HTR-8/SVneo (cell line): ENCODE data around the gene DNMT3A.

DNA sequence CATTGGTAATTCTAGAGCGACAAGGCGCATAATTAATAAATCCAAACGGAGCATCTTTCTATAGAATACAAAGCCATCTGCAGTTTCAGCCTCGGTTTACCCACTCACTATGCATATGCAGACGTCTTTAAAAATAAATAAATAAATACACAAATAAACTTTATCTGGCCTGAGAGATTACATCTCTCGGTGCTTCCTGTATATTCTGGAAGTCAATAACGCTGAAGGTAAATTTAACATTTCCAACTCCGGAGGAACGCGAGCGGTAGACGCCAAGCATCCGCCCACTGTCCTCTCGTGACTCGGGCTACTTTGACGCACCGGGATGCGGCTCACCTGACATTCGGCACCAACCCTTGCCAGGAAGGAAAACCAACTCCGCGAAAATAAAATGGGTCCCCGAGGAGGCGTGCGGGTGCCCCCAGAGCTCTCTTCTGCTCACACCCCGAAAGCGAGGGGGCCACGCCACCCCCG, 796 bp downstream of the ITSN2 start:
- RRBS = 3% methylated on average over 10 of the region's 28 CpGs

- RRBS = 1% methylated on average over 29 of the region's 44 CpGs
Measured at GRCh38 chr2:24490458-24491065, 492 bp upstream of the NCOA1 start.

DNA sequence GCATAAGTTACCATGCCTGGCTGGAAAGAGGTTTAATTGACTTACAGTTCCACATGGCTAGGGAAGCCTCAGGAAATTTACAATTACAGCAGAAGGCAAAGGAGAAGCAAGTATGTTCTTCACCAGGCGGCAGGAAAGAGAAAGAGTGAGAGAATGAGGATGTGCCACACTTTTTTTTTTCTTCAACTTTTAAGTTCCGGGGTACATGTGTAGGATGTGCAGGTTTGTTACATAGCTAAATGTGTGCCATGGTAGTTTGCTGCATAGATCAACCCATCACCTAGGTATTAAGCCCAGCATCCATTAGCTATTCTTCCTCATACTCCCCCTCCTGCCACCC, 115.5 kb downstream of the PTRHD1 start:
- RRBS = no CpG with 5 or more reads among the region's 2 CpGs

DNA sequence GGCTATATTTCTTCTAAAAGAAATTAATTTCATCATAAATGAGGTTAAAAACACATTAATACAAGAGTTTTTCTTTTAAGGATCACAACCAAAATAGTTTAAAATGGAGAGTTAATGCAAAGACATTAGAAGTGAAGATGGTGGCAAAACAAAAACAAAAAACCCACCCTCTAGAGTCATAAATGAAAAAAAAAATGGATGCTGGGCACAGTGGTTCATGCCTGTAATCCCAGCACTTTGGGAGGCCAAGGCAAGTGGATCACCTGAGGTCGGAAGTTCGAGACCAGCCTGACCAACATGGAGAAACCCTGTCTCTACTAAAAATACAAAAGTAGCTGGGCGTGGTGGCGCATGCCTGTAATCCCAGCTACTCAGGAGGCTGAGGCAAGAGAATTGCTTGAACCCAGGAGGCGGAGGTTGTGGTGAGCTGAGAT, 45.5 kb downstream of the PTRHD1 start:
- RRBS = no CpG with 5 or more reads among the region's 5 CpGs

DNA sequence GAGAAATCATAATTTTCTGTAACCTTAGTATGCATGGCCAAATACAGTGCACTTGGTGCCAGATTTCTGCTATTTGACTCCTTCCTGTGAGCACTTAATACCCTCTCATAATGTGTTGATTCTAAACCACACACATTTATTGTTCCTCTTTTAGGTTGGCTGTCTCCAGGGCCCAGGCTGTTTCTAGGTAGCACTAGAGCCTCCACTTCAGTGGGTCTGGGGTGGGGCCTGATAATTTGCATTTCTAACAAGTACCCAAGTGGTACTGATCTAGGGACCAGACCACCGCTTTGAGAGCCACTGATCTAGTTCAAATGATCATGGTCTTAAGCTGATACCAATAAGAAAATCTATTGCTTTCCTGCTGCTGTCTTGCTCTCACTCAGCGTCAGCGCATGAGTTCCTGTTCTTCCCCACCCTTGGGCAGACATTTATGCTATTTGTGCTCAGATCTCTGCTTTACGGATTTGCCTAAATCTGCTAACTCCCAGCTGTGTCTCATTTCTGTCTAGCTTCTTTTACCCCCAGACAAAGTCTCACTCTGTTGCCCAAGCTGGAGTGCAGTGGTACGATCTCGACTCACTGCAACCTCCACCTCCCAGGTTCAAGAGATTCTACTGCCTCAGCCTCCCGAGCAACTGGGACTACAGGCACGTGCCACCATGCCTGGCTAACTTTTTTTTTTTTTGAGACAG, 7.3 kb downstream of the PTRHD1 start:
- RRBS = no CpG with 5 or more reads among the region's 8 CpGs

- RRBS = no CpG with 5 or more reads among the region's 23 CpGs
Measured at GRCh38 chr2:24819527-24820347, 26.5 kb downstream of the CENPO start.

DNA sequence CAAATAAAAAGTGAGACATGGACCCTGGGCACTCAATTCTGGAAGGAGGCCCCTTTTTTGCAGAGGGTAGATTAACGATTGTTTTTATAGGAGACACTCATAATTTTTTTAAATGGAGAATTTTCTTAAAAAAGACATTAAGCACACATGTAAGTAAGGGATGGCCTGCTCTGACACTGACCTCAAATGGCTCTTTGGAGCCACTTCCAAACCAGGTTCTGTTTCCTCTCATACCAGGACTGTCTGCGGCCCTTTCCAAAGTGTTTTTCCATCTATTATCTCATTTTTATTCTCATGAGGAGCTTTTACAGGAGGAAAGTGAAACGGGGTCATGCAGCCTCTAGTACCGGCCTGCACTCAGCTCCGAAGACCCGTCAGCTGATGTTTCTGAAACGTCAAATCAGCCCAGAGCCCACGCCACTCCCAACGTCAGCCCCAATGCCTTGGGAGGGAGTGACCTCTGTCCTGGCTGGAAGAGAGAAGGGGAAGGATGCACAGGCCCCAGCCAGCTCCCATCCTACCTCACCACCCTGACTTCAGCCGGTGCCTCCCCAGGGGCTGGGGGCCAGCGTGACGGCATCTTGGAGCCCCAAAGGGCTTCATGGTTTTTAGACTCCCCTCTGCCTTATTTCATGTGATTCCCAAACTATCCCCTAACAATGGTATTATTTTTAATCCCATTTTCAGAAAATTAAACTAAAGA, 58.6 kb downstream of the ADCY3 start:
- RRBS = no CpG with 5 or more reads among the region's 12 CpGs

DNA sequence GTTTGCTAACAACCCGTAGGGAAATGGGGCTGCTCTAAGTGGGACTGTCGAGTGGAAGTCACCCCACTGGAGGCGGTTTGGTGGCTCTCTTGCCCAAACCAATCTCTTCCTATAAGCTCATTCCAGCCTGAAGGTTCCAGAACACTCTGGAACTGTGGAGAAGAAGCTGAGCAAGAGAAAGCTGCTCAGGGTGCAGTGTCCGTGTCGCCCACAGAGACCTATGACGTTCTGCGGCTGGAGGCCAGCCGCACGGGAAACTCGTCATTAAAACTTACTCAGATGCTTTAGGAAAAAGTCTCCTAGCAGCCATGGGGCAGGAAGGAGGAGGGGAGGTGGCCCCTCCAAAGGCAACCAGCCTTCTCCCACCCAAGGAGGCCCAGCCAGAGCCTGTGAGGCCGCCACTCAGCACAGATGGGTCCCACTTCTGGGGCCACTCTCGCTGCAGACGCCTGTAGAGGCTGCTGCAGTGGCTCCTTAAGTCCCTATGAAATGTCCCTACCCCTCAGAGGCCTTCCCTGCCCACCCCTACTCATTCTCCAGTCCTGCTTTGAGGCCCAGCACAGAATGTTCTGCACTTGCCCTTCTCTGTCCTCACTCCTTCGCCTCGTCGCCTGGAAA, 41.6 kb downstream of the ADCY3 start:
- RRBS = no CpG with 5 or more reads among the region's 16 CpGs

DNA sequence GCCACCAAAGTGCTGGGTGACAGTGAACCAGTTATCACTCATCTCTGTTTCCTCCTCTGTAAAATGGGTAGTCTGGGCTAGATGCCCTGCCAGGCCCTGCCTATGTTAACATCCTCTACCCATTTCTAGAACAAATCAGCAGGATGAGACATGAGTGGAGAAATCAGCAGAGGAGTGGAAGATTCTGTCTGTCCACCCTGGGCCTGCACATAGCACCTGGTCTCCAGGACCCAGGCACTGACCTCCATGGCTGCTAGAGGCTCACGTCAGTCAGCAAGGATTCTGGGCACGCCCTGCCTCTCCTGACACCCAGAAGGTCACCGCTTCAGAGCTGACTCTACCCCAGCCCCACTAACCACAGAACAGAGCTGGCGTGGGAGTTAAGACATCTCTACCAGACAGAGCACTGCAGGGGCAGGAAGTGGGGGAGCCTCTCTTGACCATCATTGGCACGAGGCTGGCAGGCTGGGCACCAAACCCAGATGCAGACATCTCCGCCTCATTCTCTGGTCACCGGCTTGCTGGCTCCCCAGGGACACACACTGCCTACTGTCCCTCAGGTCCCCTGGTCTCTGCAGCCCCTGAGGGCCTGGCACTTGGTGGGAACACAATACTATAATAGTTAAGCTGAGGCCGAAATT, 3.0 kb downstream of the ADCY3 start:
- RRBS = no CpG with 5 or more reads among the region's 8 CpGs

DNA sequence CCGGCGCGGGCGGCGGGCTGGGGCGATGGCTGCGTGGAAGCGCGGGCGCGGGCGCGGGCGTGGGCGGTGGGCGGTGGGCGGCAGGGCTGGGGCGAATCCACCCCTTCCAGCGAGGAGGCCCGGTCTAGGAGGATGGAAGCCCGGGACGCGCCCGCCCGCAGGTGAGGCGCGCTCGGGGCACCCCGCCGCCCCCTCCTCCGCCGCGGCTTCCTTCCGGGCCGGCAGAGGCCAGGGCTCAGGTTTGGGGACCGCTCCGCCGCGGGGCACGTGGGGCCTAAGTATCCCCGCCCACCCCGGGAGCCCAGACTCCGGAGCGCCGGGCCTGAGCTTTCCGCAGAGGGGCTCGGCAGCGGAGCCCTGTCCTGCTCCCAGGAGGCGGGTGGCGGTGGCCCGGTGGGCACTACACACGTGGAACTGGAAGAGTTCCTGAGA, 391 bp upstream of the ADCY3 start:
- RRBS = 3% methylated on average over 36 of the region's 52 CpGs

DNA sequence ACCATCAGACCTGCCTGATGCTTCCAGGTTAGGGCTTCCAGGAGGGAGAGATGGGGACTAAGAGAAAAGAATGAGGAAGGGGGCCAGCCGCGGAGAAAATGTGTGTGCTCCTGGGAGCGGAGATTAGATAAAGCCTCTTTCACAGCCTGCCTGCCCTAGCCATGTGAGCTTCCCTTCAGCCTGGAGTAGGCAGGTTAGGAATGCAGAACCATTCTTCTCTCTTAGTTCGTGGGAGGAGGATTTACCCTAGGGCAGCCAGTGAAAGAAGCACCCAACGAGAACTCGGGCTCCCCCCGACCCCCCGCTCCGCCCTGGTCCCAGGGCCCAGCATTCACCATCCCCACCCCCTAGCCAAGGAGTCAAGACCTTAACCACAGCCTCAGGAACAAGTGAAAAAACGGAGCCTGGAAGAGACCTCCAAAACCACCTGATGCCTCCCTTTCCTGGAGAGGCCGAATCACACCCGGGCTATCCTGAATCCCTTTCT, 36.0 kb downstream of the POMC start:
- RRBS = no CpG with 5 or more reads among the region's 12 CpGs

DNA sequence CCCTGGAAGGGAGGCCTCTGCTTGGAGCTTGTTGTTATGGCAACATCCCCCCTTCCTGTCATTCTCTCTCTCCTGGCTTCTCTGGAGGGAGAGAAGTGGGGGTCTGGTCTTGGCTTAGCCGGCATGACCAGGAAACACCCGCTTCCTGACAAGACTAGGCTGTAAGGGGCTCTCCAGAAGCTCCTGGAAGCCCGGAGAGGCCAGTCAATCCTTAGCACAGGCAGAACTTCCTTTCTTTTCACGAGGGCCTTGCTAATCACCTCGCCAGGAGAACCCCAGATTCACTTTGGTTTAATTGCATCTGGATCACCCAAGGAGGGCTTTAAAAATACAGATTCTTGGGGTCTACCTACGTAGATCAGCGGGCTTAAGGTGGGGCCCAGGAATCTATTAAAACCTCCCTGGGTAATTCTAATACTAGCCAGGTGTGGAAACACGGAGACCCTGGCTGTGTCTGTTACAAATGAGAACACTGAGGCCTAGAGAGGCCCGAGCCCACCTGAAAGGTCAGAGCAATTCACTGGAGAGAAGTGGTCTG, 84.2 kb downstream of the DNMT3A start:
- RRBS = 90% methylated on average over 3 of the region's 9 CpGs

- RRBS = 2% methylated on average over 66 of the region's 139 CpGs
Measured at GRCh38 chr2:25341735-25342896, at the start of gene DNMT3A. DNMT3A (minus strand) TSS chr2:25341925.

DNA sequence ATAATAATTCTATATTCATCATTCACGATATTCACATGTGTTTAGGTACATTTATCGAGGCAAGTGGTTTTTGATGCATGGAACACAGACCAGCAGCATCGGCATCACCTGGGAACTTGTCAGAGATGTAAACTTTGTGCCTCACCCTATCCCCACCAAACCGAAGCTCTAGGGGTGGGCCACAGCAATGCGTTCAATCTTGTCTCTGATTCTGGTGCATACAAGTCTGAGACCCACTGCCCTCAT, 78.1 kb upstream of the DNMT3A start:
- RRBS = no CpG with 5 or more reads among the region's 5 CpGs

GRCh38 chr2:25794405-25794908, 83.8 kb downstream of the ASXL2 start:
- RRBS = no CpG with 5 or more reads among the region's 3 CpGs

DNA sequence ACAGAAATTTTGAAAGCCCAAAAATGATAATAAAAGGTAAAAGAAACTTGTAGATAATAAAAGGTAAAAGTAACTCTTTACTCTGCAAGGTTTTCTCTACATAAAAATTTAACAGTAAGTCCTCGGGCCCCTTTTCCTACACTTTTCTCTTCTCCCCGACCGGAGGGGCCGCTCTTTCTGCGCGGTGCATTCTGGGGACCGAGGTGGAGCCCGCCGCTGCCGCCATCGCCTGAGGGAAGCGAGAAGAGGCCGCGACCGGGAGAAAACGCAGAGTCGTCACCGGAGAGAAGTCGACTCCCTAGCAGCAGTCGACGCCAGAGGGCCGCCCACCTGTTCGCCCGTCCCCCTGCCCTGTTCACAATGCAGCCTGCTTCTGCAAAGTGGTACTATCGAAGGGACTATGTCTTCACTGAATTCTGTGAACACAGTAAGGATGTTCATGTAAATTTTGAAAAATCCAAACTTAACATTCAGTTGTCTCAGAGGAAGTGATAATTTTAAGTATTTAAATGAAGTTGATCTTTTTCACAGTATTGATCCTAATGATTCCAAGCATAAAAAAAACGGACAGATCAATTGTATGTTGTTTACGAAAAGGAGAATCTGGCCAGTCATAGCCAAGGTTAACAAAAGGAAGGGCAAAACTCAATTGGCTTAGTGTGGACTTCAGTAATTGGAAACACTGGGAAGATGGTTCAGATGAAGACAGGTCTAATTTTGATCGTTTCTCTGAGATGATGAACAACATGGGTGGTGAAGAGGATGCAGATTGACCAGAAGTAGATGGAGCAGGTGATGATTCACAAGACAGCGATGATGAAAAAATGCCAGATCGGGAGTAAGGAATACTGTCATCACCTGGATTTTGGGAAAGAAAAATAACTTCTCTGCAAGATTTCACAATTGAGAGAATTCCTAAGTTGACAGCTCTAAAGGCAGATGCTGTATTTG, 55.9 kb downstream of the ASXL2 start:
- RRBS = no CpG with 5 or more reads among the region's 30 CpGs

- RRBS = no CpG with 5 or more reads among the region's 11 CpGs
Measured at GRCh38 chr2:26057007-26057878, 23.4 kb downstream of the RAB10 start.

DNA sequence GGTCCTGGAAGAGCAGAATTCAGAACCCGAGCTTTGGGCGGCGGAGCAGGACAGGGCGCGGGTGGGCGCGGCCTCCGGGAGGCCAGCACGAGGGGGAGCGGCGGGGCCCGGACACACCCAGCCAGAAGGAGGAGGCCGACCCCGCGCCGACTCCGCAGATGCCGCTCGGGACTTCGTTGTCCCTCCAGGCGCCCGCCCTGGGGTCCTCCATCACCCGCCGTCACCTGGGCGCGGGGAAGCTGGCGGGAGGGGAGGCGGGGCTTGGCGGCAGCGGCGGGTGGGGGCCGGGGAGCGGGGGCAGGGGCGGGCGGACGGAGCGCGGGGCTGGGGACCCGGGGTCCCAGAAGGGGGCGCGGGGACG, 387 bp upstream of the GAREM2 start:
- RRBS = 29% methylated on average over 17 of the region's 42 CpGs

DNA sequence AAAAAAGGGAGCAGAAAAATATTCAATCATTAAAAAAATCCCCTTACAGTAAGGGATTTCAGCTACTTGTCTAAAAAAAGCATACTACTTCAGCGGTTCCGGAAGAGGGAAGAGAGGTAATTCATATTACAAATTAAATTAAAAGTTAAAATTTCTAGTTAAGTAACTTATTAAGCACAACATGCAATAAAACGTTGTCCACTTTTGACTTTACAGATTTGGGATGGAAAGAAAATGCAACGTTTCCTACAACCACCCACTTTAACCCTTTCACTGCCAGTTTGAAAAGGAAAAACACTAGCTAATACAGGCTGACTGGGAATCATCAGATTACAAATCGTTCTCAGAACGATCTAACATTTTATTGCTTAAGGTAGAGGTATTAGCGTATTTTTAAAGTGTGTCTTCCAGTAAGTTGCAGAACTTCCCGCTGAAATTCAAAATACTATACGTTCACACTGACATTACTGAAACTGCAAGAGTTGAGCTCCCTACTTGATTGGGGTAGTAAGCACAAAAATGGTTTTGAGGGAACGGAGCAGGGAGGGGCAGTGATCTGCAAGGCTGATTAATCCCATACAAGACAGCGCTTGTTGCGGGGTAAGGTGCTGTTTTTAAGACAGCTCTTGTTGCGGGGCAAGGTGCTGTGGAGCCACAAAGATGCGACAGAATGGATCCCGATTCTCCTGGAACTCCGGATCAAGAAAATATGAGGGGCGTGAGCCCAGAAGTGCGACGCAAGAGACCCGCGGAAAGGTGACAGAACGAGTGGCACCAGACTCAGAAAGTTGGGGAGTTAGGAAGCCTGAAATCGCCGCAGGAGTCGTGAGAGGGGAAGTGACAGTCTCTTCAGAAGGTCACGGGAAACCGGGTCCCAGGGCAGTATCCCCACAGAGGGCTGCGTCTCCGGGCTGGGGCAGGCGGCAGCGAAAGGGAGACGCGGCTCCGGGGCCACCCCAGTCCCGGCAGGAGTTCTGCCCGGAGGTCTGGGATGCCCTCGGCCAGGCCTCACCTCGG, 606 bp downstream of the HADHA start:
- RRBS = 2% methylated on average over 9 of the region's 38 CpGs

- RRBS = no CpG with 5 or more reads among the region's 3 CpGs
Measured at GRCh38 chr2:26255830-26256461, 11.2 kb downstream of the HADHB start.